Monocyte (primary cell): ENCODE measurements around a stretch of chr1.

- PRO-cap, 2 experiments = no peak in any of the 2 experiments
These were observed 252.2 kb downstream of the RPS6KC1 start for GRCh38 chr1:213303137-213303836.

DNA sequence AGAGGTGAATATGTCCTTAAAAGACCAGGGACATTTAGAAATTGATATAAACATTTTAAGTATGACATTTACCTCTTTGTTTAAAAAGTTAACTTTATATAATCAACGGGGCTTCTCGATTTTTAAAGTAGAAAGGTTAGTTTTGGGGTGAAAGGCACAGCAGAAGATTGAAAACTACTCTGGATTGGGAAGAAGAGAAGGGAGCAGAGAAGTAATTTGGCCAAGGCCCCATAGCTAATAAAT, 405.4 kb upstream of the PROX1 start:
- PRO-cap, 2 experiments = no peak in any of the 2 experiments

- PRO-cap, 2 experiments = no peak in any of the 2 experiments
These were observed 48.8 kb upstream of the PROX1 start for GRCh38 chr1:213938787-213939576.

- PRO-cap, 2 experiments = no peak in any of the 2 experiments
These were observed 12.0 kb upstream of the PROX1 start for GRCh38 chr1:213975710-213976151.

DNA sequence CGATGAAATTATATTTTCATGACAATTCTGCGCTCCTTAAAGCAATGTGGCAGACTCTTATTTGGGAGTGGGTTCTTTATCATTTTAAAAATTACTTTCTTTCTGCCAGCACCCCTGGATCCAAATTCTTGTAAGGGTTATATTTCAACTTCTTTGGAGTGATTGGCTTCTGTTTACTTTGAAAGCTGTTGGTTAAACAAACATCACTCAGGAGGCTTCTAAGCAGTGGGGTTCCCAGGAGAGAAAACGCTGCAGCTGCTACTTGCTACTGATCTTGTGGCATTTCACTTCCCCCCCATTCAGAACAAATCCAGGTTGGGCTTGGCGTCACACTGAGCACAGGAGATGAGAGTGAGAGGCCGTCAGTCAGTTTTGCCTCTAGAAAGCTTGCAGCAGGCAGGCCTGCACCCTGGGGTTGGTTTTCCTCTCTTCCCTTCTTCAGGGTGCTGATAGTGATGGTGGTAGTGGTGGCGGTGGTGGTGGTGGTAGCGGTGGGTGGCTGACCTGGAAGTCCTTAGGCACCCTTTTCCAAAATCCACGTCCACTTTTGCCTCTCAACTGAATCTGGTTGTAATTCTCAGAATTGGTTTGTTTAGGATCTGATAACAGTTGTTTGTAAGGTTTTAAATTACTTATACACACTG, 3.4 kb upstream of the PROX1 start:
- PRO-cap, 2 experiments = no peak in any of the 2 experiments

- PRO-cap, 2 experiments = no peak in any of the 2 experiments
These were observed 1.0 kb downstream of the PROX1 start for GRCh38 chr1:213988586-213989367.

- PRO-cap, 2 experiments = no peak in any of the 2 experiments
These were observed 88.8 kb downstream of the PROX1 start for GRCh38 chr1:214076538-214077048.

- PRO-cap, 2 experiments = no peak in any of the 2 experiments
These were observed 626 bp downstream of the SMYD2 start for GRCh38 chr1:214281319-214282251.

DNA sequence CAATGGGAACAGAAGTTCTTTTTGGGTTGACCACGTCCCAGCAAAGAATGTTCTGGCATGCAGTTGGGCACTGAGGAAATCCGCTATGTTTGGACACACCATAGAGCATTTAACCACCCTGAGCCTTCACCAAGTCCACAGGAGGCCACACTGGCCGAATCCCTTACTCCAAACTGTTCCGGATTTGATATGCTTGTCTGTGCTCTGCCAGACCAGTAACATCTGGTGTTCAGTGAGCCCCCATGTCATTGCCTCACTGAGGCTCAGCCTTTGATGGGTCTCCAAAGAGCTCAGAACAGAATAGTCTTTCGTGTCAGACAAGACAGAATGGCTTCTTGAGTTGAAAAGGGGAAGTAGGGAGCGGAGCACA, 81.4 kb downstream of the SMYD2 start:
- PRO-cap, 2 experiments = no peak in any of the 2 experiments

DNA sequence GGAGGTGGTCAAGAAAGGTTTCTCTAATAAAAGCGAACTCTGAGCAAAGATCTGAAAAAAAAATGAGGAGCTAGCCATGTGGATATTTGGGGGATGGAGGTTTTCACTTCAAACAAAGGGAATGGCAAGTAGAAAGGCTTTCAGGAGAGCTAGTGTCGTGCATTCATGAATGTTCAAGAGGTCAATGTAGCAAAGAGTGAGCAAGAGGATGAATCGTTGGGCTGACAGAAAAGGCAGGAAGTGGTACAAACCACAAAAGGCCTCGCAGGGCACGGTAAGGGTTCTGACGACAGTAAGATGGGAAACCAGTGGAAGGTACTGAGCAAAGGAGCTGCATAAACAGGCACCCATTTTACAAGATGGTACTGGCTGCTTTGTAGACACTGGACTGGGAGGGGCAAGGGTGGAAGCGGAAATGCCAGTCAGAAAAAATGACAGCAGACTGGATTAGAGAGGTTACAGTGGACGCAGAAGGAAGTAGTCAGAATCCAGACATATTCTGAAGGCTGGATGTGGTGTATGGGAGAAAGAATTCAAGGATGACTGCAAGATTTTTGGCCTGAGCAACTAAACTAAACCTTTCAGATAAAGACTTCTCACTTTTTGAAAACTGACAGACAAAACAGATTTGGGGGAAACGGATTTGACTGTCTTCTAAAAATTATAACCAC, 123.5 kb downstream of the PTPN14 start:
- PRO-cap, 2 experiments = peak in 1 of 2 experiments; most common plus-strand start position 466 of the sequence (in 1); most common minus-strand start position 186 of the sequence (in 1)

DNA sequence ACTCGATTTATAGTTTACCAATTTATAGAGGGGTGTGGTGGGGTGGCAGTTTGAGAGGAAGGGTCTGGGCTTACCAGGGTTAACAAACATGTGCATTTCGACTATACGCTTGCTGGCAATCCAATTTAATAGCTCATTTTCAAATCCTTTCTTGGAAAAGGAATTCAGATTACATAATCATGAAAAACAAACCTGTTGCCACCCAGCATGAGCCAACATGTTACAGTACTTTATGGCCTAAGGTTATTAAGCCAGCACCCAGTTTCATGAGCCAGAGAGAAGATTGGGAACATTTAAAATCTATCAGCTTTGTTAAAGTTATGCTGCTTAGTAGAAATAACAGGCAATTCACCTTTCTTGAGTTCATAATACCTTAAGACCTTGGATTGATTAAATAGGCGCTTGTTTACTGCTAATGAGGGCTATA, 22.6 kb upstream of the PTPN14 start:
- PRO-cap, 2 experiments = no peak in any of the 2 experiments

GRCh38 chr1:214603873-214604495, 989 bp downstream of the CENPF start:
- PRO-cap, 2 experiments = no peak in any of the 2 experiments

- PRO-cap, 2 experiments = no peak in any of the 2 experiments
These were observed 10.6 kb downstream of the KCTD3 start for GRCh38 chr1:215577435-215578301.

- PRO-cap, 2 experiments = no peak in any of the 2 experiments
These were observed 29.0 kb downstream of the KCTD3 start for GRCh38 chr1:215595809-215596776.

- PRO-cap, 2 experiments = no peak in any of the 2 experiments
These were observed 30.9 kb downstream of the KCTD3 start for GRCh38 chr1:215597968-215598483.

DNA sequence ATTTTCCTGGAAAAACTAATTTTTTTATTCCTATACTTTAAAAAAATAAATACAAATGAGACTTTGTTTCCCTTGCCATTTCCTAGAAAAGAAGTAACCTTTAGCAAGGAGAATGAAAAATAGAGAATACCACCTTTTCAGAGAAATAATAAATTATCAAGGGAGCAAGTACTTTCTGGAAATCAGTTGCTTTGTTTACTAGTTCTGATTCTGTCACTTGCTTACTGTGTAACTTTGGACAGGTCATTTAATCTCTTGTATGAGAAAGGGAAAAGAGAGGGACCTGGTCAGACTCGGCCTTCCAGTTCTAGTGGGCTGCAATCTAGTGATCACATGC, 34.1 kb downstream of the KCTD3 start:
- PRO-cap, 2 experiments = no peak in any of the 2 experiments

DNA sequence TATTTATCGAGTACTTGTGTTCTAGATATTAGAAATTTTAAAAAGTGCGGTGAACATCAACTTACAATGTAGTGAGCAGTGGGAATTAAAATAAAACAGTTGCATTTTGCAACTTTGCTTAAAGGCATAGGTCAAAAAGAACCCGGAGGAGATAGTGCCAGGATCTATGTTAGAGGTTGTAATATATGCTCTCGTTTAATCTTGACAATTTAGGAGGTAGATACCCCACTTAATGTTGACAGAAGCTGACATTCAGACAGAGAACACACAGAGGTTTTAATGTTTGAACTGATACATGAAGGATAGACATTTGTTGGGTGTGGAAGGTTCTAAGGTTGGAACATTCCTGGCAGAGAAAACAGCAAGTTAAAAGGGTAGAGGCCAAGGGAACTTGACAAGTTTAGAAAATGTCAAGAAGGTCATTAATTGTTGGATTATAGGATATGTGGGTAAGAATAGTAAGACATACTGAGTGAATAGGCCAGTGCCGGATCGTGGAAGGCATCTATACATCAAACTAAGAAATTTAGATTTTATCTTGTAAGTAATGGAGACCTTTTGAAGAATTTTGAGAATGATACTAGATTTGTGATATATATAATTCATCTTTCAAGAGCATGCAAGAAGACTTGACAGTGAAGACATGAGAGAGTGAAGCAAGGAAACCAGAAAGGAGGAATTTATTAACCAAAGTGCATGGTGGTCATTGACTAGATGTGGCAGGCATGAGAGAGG, 42.0 kb downstream of the KCTD3 start:
- PRO-cap, 2 experiments = no peak in any of the 2 experiments

DNA sequence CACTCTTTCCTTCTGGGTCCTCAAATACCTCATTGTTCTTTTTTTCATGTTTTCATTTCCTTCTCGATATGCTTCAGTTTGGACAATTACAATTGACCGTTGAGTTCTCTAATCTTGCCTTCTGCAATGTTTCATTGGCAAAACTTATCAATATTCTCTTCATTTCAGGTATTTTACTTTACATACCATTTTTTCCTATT, 261.2 kb downstream of the USH2A start:
- PRO-cap, 2 experiments = no peak in any of the 2 experiments

- PRO-cap, 2 experiments = no peak in any of the 2 experiments
These were observed 111.8 kb downstream of the USH2A start for GRCh38 chr1:216311332-216311970.

GRCh38 chr1:216425495-216426015, 2.3 kb upstream of the USH2A start:
- PRO-cap, 2 experiments = no peak in any of the 2 experiments